ENCODE measurements around the genes PTX3 and SMC4.

DNA sequence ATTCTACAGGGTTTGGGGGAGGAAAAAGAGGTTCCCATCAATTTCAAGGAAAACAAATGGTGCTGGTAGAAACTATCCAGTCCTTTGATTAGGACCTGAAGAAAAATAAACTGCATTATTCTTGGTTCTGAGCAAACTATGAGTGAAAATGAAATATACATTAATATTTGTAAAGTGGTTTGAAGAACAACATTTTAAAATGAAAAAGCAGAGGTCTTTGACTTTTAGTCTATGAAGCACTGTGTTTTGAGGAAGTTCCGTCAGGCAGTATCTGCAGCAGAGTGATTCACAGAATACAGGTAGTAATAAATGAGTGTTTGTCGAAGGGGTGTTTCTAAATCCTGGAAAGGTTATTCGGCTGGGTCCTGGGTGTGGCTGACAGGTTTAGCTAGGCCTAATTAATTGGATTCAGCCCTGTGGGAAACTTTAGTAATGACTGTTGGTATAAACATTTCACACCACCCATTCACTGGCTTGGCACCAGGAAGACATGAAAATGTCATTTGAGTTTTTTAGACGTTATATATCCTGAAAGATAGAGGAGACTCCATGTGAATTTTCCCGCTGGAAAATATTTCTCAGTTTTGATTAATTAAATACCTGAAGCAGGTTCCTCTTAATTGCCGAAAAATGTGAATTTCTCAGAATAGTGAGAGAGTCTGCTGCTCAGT is 51.3 kb downstream of the TIPARP start:
- PRO-cap = no peak

DNA sequence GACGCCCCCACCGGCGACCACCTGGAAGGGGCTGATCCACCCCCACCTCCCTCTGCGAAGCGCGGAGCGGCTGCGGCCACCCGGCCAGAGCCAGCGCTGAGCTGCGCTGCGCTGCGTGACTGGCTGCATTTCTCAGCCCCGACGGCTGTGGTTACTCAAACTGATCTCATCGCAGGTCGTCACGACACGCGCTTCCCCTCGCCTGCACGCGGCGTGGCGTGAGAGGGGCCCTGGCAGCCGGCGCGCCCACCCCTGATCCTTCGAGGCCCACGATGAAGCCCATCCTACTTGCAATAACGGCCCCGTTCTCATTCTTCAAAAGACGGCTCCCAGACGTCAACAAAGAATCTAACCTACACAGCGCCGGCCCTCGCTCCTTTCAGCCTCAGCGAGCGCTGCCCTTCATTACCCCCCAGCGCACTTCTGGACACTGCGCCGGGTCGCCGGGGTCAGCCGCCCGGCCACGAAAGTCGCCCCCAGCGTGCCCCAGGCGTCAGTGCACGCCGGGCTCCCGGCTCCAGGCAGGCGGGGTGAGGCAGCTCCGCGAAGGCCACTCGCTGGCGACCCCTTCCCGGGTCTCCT is 10.0 kb upstream of the LEKR1 start:
- PRO-cap = bidirectional peak, plus-strand start at position 493 of the sequence, minus-strand start at position 495 of the sequence

DNA sequence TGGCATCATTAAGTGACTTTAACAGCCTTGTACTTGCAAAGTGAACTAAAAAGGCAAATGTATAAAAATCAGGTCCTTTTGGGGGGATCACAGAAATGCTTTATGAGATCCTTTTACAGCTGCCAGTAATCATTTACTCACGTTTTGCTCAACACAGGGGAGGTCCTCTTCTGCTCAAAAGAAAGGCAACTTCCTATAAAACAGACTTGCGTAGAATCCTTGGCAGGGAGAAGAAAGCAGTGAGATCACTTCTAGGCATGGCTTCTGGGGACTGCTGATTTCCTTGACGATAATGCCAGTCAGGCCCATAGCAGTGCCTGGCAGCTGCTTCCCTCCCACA is 89.5 kb downstream of the CCNL1 start:
- PRO-cap = no peak

- PRO-cap = no peak
These were observed 122.5 kb upstream of the CCNL1 start for GRCh38 chr3:157282289-157282961.

DNA sequence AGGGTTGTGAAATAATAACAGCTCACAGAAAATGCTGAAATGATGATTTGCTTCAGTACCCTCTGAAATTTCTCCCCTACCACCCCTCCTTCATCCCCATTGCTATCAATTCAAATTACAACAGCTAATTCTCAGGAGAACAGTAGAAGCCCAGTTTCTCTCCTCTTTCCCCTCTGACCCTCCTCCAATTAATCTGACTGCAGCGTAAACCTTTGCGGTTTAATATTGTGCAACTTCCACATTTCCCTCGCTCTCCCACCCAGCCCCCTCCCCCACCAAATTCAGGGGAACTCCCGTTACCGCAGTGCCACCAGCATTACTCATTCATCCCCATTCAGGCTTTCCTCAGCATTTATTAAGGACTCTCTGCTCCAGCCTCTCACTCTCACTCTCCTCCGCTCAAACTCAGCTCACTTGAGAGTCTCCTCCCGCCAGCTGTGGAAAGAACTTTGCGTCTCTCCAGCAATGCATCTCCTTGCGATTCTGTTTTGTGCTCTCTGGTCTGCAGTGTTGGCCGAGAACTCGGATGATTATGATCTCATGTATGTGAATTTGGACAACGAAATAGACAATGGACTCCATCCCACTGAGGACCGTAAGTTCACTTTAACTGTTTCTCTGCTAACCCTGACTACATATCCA is at the start of gene PTX3:
Gene PTX3, plus strand, starts transcription at position 382 of the 642 bp plus-strand sequence.
- PRO-cap = no peak

- PRO-cap = no peak
These were observed 33.0 kb downstream of the PTX3 start for GRCh38 chr3:157469691-157470099.

DNA sequence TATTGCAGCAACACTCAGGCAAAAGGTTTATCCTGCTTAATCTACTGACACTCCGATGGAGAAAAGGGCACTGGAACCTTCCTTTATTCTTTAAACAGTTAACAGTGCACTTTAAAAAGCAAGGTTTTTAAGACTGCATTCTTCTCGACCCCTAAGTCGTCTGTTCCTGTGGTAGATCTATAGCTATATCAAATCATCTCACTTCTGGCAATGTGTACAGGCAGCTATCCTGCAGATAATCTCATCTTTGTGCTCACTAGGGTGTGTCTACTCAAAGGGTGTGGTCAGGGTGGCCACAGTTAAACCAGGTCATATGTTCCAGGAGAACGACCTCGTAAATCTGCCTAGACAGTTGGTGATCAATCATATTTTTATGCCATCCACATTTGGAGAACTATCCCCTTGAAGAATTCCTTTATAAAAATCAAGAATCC is 3.1 kb downstream of the VEPH1 start:
- PRO-cap = no peak

DNA sequence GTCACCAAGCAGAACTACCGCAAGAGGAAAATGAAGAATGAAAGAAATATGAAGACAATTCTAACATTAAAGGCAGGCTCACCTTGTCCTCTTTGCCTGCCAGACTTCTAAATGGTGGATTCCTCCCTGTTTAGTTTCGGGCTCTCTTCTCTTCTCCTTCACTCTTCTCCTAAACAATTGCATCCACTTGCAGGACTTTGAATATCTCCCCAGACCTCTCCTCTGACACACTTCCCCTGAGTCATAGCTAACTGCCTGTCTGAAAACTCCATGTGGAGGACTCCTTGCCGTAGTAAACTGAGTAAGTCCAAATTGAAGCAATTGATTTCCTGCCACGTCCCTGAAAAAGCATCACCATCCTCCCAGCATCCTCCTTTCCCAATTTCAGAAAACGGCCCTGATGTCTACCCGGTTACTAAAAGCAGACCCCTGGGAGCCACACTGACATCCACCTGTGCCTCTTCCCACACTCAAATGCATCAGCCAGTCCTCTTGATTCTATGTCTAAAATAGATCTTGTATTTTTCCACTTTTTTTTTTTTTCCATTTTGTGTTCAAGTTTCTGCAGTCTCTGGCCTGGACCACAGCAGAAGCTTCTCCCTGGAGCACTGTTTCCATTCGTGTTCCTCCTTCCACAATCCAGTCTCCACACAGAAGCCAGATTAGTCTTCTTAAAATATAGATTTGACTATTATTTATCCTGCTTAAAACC is 30.4 kb upstream of the VEPH1 start:
- PRO-cap = no peak

DNA sequence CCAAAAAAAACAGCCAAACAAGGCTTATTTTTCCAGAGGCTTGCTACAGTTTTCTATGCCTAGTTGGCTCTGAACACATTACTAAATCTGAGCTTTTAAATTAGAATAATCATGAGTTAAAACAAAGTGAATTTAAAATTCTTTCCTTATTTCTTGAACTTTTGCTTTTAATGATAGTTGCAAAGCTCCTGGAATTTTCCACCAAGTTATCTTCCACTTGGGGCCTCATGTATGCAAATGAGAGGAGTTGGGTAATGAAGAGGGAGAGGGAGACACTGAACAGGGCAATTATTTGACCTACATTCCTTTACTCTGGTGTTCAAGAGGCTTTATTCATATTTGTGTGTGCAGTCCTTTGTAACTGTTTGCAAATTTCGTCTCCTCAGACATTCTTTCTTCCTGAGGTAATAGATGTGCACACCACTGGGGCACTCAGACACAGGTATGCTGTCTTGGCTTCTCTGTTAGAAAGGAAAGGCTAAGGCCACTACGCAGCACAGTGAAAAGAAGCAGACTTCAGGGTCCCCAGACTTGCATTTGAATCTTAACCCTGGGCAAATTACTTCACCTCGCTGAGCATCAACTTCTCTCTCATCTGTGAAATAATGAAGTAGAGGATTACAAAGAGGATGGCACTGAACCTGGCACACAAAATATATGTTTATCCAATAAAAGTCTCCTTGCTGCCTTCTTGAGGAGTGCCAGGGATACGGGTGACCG is 426.3 kb upstream of the C3orf80 start:
- PRO-cap = no peak

DNA sequence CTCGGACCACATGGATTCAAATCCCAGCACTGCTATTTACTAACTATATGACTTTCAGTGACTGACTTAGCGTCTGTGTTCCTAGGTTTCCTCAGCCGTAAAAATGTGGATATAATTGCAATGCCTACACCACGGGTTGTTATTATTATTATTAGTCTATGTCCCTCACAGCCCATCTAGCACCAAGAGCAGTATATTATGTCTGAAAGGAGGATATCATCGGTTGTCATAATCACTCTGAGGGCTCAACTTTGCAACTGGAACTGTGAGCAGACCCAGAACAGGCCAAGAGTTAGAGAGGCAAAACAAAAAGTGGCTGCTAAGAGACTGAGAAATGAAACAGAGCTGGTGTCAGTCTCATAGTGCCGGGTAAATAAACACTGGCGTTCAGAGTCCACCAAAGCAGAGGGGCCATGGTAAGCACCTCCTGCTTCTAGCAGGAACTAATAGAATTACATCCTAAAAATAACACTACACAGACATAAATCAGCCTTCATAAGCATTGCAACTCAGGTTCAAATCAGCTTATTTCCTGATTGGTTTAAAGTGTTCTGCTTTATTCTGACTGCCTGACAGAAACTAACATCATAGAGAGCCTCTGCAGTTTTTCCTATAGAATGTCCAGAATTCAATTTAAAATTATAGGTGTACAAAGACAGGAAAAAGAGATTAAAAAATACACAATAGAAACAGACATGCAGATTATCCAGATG is 246.9 kb upstream of the C3orf80 start:
- PRO-cap = no peak

DNA sequence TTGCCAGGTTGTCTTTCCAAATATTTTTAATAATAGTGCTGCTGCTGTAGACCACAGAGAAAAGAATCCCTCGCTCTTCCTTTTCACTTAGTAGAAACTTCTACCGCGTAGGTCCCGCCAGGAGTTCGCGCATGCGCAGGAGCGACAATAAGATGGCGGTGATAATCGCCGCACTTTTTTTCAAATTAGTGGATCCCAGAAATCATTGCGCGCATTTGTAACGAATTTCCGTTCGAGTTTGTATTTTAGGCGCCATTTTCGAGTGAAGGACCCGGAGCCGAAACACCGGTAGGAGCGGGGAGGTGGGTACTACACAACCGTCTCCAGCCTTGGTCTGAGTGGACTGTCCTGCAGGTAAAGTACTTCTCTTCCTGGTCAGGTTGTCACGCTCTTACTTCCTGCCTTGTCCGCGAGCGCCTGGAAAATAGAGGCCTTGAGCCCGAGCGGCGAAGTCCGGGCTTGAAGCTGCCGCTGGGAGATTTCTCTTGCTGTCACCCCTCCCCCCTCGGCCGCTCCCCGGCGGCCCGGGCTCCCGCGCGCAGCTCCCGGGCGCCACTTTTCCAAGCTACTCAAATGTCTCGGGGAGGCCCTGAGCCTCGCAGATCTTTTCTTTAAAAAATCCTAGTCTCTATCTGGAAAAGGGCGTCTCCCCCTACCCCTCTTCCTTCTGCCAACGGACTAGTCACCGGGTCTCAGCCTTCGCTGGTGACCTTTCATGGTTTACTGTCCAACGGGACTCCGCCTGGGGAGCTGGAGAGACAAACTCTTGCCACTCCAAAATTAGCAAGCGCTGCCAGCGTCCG is at the start of gene SMC4:
Gene SMC4, plus strand, starts transcription at position 255 of the 803 bp plus-strand sequence.
- PRO-cap = bidirectional peak, plus-strand start at position 256 of the sequence, minus-strand start at position 347 of the sequence

- PRO-cap = bidirectional peak, plus-strand start at chr3:160400344, minus-strand start at chr3:160400276
These were observed 836 bp downstream of the SMC4 start for GRCh38 chr3:160400199-160400773.

DNA sequence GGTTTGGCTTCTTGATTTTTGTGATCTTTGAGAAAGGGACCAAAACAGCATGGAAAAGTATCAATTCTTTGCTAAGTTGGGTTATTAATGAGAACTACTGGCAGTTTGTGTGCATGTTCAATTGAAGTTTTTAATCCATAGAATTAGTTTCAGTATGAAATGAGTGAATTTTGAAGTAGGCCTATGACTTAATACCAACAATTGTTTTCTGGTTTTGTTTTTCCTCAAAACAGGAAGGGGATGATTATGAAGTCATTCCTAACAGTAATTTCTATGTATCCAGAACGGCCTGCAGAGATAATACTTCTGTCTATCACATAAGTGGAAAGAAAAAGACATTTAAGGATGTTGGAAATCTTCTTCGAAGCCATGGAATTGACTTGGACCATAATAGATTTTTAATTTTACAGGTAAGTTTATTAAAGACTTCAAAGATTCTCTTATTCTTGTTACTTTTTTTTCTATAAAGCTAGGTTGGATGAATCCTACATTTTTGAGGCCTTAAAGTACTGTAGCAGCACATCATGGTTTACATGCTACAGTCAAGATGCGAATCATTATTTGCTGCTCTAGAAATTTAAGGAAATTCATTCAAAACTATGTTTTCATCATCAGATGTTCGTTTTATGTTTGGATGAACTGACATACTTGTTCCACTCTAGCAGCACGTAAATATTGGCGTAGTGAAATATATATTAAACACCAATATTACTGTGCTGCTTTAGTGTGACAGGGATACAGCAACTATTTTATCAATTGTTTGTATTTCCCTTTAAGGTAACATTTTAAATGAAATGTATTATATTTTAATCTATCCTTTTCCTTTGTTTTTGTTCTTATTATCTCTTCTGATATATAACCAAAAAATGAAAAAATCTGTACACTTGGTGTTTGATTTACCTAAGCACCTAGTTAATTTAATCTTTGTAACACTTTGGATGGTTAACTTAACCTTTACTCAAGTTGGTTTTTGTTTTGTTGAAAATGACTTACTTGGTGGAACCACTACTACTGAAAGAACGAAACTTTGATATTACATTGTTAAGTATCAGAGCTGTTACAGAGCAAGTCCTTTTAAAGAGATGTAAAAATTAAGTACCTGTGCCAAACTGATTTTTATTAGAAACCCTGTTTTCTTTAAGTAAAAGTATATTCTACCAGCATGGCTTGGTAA is 5.0 kb downstream of the SMC4 start:
- PRO-cap = no peak

DNA sequence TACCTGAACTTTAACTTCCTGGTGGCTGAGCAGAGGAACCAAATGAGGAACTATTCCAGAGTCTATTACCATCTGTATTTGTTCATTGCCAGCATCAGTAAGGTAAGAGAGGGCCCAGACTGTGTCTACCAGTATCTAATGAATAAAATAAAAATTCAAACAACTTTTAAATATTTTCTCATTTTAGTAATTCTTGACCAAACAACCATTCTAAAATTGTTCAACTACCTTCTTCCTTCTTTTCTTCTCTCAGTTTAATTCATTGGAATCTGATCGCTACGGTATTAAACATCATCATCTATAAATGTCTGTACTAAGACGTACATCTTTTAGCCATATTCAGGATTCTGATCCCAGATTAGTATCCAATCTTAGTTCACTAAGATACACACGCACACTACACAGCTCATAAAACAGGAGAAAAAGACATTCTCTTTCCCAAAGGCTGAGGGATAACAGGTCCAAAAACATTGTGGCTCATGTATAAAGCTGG is 43.5 kb downstream of the KPNA4 start:
- PRO-cap = no peak

DNA sequence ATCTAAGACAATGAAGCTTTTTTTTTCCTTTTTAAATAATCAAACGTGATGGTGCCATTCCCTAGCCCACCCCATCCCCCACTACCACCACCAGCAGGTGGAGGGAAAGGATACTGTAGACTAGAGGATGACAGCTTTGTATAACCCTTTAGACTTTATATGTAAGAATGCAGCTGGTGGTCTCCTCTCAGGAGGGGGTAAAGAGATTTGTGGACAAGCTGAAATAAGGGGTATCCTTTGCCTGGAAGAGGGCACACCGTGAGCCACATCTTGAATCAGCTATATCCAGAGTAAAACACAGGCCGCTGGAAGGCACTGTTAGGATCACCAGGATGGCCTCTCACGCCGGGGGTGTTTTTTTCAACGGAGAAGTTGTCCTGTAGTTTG is 1.1 kb downstream of the KPNA4 start:
- PRO-cap = unidirectional peak, plus-strand start at position 233 of the sequence

DNA sequence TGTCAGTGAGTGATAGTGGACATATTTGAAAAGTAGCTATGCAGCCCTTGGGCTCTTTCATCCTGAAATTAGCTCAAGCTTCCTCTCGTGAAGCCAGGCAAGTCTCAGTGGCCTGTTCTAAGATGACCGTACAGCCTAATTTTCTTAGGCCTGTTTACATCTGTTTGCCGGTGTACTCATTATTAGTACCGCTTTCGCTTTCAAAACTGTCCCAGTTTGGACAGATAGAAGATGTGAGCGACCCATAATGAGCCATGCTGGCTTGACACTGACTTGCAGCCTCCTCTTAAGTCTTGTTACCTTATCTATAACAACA is 5.7 kb upstream of the ARL14 start:
- PRO-cap = no peak

- PRO-cap = no peak
These were observed 17.0 kb upstream of the PPM1L start for GRCh38 chr3:160738898-160739534.

DNA sequence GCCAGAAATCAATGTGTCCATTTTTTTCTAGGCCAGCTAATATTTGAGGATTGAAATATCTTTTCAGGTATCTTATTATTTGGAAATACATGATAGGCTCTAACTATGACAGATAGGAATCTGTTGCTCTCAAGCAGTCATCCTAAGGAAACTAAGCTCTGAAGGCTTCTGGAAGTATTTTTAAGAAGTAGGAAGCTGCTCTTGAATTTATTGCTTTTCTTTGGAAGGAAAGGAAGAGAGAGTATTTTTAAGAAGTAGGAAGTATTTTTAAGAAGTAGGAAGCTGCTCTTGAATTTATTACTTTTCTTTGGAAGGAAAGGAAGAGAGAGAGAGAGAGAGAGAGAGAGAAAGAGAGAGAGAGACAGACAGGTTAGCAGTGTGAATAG is 80.0 kb downstream of the PPM1L start:
- PRO-cap = no peak

DNA sequence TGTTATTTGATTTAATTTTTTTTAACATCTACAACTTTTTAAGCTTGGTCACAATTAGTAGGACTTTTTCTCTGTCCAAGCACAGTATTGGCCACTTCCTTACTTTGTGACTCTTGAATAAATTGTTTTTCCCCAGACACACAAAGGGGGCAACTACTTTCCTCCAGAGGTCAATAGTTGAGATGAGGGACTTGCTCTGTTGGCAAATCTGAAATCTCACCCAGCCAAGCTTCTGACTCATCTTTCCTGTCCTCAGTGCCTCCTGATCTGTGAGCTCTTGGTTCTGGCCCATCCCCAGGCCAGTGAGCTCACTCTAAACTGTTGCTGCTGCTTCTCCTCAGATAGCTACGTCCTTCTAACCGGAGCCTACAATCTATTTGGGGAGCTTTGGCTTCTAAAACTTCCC is 50.1 kb upstream of the NMD3 start:
- PRO-cap = no peak

DNA sequence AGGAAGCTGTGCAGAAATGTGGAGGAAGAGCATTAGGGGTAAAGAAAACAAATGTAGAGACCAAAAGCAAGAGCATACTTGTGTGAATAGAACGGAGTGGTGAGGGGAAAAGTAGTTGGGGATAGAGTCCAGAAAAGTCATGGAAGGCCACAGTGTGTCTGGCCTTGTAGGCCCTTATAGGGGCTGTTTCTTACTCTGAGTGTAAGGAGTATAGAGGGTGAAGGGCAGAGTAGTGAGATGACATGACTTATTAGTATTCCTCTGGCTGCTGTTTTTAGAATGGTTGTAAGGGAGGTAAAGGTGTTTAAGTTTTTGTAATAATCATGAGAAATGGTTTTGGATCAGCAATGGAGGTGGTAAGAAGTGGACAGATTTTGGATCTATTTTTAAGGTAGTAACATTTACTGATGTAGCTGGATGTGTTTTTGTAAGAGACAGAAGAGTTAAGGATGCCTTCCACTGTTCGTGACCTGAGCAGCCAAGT is 7.9 kb downstream of the NMD3 start:
- PRO-cap = no peak

All from WTC11 (cell line).